AG09309 (cell line): Measurements from ENCODE around the genes NAGK, SFXN5, RAB11FIP5 and FBXO41.

- RRBS, result 5% methylated on average over 4 of the region's 57 CpGs
These were observed at the start of gene NAGK for GRCh38 chr2:71068066-71068747. TSS of gene NAGK (plus strand) at chr2:71068648.

GRCh38 chr2:71071486-71072449, 3.3 kb downstream of the NAGK start:
- RRBS, result no CpG with 5 or more reads among the region's 20 CpGs

GRCh38 chr2:71379203-71379975, 47.8 kb downstream of the ZNF638 start:
- RRBS, result no CpG with 5 or more reads among the region's 12 CpGs

DNA sequence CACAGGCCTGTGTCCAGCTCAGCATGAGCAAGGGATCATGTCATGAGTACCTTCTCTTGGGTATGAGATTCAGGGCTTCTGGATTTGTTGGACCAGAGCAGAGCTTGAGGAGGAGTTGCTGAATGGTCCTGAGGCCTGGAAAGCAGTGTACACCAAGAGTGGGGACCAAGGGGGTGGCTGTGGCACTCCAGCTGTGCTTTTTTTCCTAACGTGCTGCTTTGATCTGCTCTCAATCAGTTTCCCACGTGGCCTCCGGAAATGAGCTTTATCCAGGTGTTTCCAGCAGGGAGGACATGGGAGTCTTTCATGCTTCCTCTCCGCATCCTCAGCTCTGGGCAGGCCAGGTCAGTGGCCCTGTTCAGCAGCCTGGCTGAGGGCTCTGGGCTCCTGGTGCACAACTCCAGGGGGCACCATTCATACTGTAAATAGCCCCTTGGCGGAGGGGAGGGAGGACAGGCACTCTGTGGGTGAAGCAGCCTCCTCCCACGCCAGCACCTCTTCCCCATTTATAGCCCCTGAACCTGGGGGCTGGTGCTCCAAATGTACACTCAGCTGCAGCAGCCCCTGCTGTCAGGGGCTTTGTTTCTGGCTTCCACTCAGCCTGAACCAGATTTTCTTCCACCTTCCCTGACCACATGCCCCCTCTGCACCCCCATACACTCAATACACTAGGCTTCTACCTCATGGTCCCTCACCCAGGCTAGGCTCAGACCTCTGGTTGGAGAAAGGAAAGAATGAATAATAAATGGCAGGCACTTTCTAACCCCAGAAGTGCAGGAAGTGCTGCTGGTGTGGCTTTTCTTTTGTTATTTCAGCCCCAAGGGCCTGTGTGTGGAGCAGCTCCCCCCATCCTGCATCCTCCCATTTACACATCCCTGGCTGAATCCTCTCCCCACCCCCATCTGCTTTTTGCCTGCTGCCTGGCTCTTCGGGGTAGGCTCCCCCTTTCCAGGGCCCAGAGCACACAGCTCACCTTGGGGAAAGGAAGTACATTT, 11.0 kb upstream of the DYSF start:
- RRBS, result no CpG with 5 or more reads among the region's 7 CpGs

DNA sequence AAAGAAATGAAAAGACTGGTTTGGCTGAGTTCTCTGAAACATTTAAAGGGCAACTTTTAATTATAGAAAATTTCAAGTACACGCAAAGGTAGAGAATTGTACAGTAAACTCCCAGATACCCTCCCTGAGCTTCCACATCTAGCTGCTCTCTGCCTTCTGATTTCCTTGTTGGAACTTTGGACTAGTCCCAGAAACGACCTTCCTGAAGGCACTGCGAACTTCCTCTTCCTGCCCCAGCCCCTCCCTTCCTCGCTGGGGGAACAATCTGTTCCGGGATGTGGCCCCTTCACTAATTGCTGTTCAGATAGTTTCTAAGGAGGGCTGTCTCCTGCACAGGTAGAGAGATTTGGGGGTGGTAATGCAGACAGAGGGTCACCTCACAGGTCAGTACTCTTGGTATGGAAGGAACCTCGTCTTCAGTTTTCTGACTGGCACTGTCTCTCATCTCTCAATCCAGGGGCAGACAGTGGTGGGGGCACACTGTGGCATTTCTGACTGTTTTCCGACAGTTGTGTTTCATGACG, 78.8 kb downstream of the DYSF start:
- RRBS, result no CpG with 5 or more reads among the region's 8 CpGs

- RRBS, result no CpG with 5 or more reads among the region's 12 CpGs
These were observed 110.0 kb downstream of the DYSF start for GRCh38 chr2:71576488-71576818.

- RRBS, result no CpG with 5 or more reads among the region's 25 CpGs
These were observed 234.4 kb downstream of the DYSF start for GRCh38 chr2:71700601-71701554.

DNA sequence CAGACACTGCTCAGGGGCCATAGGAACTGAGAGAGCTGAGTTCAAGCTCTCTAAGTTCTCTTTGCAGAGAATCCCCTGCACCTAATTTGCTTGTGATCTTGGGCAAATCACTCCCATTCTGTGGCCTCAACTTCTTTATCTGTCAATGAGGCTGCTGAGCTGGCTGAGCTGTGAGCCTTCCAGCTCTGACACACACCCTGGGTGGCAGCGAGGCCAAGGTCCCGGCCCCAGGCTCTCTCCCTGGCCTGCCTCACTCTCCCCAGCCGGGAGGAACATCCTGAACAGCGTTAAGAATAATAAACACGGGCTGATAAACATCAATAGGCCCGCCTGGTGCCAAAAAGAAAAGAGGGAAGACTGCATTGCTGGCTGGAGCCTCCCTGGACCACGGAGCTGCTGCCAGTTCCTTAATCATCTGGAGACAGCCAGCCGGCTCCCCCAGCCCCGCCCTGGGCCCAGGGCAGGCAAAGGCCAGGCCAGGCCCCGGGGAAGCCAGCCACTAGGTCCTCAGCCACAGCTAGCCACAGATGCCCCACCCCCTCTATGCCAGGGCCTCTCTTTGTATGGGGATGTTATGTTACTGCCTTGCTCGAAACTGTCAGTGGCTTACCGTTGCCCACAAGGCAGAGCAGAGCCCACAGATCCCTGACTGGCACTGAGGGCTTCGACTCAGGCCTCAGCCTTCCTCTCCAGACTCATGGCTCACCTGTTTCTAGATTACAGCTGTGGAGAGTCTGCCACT, 280.4 kb downstream of the DYSF start:
- RRBS, result 55% methylated on average over 3 of the region's 13 CpGs

DNA sequence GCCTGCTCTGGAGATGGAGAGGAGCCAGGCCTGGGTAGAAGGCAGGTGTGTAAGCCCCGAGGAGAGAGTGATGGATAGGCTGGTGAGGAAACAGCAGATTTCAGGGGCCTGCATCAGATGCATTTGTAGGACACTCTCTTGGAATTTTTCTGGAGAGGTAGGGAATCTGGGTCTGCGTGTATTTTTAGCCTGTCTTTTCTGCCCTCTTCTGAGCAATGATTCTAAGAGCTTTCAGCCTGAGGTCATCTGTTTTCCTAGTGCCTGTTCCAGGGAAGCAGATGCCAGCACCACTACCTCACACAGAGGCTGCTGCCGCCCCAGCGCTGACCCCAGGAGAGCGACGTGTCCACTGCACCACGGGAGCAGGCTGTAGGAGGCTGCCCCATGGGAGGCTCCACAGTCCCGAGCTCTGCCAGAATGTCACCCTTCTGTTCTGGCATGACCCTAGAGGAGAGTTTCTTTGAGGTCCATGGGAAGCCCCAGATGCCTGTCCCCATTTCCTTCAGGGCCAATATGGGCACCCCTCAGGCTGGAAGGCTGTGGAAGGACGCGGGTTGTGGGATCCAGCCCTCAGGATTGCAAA, 316.4 kb downstream of the CYP26B1 start:
- RRBS, result no CpG with 5 or more reads among the region's 10 CpGs

DNA sequence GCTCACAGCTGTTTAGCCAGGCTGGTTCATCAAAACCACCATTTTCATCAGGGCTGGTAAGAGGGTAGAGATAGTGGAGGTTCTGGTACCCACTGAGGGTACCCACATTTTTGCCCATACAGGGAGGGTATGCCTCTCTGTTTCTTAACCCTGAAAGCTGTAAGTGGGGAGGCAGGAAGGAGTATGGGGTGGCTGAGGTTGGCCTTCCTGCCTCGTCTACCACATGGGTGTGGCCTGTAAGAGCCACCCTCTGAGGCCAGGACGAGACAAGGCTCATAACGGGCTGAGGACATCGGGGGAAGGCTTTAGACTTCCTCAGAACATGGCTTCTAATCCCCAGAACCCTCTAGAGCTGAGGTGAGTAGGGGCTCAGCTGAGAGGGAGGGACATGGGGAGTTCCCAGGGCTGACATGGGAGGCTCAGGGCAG, 36.5 kb downstream of the EMX1 start:
- RRBS, result no CpG with 5 or more reads among the region's 4 CpGs

DNA sequence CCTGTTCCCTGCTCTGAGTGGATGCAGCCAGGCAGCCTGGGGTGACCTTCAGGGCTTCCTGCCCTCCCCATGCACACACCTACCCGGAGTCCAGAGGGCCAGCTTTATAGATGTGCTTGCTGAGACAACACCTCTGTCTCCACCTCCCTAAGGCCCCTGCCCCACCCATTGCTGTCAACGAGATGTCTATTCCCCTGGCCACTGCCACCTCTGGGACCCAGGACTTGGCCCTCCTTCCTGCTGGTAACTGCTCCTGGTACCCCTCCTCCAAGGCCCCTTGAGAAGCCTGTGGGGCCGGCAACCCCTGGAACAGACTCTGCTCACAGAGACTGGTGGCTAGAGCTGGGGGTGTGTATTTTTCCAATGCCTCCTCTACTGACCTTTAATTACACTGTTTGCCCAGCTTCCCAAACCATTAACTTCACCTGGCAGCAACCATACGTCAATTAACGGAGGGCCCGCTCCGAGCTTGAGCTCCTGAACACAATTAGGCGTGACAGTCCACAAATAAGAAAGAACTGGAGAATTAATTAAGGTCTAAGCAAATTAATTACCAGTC, 66.3 kb downstream of the EMX1 start:
- RRBS, result no CpG with 5 or more reads among the region's 8 CpGs

- RRBS, result no CpG with 5 or more reads among the region's 3 CpGs
These were observed 36.8 kb downstream of the SFXN5 start for GRCh38 chr2:73034664-73035101.

- RRBS, result no CpG with 5 or more reads among the region's 11 CpGs
These were observed 1.6 kb downstream of the SFXN5 start for GRCh38 chr2:73069827-73070374.

GRCh38 chr2:73071579-73072070, at the start of gene SFXN5:
TSS of gene SFXN5 (minus strand) at chr2:73071712.
- RRBS, result no CpG with 5 or more reads among the region's 47 CpGs

DNA sequence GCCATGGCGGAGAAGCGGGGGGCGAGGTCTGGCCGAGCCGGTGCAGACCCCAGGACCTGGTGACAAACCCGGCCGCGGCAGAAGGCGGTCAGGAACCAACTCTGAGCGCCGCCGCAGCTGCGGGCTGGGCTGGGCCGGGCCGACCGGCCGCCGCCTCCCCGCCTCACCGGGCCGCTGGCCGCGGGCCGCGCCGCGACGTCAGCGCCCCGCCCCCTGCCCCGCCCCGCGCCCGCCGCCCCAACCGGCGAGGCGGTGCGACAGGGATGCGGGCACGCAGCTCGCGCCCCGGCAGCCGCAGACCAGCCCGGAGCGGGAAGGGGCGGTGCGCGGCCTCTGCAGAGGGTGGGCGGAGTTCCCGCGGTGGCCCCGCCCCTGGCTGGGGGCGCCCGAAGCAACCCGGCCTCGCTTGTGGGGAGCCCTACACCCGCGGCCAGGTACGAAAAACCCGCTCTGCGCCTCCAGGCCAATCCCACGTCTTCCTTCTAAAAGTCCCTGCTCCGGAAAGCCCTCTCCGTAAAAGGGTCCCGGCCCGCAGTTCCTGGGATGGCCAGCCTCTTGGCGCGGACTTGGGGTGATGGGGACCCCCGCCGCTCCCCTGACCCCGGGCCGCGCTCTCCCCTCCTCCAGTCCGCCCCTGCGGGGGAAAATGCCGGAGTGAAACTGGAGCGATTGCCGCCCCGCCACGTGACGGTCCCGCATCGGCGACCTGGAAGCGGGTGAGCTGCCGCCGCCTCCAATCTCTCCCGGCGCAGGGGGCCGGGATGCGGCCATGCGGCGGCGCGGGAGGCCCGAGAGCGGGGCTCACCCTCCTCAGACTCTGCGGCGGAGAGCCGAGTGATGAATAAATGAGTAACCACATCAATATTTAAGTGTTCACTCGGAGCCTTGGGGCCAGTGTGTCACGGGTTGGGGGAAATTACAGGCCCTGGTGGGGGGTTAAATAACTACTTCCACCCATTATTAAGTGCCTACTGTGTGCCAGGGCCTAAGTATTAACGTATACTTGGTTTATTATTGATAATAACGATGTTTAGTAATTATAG, at the start of gene RAB11FIP5:
Gene RAB11FIP5, minus strand, starts transcription at position 176 of the 1,043 bp plus-strand sequence.
- RRBS, result 1% methylated on average over 62 of the region's 106 CpGs

GRCh38 chr2:73283793-73284994, at the start of gene FBXO41:
TSS of gene FBXO41 (minus strand) at chr2:73284478.
- RRBS, result 2% methylated on average over 16 of the region's 97 CpGs

DNA sequence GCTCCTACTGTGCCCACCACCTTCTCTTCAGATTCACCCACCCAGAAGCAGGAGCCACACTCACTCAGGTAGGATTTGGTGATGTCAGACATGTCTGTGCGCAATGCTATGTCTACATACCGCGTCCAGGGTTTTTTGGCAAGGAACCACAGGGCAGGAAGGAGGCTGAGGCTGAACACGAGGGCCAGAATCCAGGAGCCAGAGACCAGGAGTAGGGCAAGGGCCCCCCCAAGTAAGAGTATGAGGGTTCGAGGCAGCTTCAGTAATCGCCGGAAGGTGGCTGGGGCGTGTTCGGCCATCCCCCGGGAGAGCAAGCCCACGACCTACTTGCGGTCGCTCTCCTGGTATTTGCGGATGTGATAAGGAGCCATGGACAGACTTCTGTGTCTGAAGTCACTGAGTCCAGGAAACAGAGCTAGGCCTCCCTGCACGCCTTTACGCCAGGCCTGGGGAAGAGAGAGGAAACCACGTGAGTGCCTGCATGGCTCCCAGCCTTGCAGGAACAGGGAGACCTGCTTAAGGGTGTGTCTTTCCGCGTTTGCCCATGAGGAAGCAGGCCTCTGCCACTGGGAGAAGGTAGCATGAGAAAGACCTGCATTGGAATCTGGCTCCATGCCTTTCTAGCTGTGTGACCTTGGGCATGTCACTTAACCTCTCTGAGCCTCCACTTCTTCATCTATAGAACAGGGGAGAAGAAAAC, 36.1 kb downstream of the TPRKB start:
- RRBS, result no CpG with 5 or more reads among the region's 19 CpGs

DNA sequence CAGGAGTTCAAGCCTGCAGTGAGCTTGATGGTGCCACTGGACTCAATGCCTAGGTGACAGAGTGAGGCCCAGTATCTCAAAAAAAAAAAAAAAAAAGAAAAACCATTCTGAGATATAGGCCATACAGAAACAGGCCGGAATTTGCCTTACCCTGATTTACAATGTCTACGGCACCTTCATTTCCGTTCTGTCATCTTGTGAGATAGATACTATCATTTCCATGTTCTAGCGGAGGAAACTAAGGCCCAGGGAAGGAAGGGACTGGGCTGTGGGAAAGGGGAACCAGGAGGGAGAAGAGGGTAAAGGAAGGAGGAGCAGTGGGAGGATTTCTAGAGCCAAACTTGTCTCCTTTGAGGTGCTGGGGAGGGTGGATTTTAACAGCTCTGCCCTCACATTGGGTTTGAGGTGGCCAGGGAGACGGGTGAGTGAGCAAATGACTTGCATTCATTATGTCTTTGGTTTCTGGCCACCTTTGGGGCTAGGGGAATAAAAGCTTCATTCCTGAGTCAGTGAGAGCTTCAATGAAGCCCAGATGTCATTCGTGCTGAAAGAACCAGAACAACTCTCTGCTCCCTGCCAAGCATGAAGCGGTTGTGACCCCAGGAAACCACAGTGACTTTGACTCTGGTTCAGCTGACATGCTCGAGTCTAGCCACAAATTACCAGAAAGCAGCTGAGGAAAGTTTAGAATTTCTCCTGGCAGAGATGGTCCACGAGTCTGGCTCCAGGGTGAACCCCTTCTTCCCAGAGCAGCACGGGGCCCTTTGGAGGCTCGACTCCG, 3.7 kb downstream of the ACTG2 start:
- RRBS, result no CpG with 5 or more reads among the region's 12 CpGs

GRCh38 chr2:73928703-73929288, 2.1 kb downstream of the DGUOK start:
- RRBS, result no CpG with 5 or more reads among the region's 5 CpGs

GRCh38 chr2:73980952-73981877, 3.5 kb upstream of the TET3 start:
- RRBS, result no CpG with 5 or more reads among the region's 31 CpGs